Lower leg skin (tissue), 2 donors: ENCODE data around the genes ANKRD42 and CREBZF.

GRCh38 chr11:78168123-78168477 lies 20.3 kb downstream of the KCTD21 start:
- PRO-cap, result no peak
- RAMPAGE, long total RNA, 2 experiments, result no peak in any of the 2 experiments

DNA sequence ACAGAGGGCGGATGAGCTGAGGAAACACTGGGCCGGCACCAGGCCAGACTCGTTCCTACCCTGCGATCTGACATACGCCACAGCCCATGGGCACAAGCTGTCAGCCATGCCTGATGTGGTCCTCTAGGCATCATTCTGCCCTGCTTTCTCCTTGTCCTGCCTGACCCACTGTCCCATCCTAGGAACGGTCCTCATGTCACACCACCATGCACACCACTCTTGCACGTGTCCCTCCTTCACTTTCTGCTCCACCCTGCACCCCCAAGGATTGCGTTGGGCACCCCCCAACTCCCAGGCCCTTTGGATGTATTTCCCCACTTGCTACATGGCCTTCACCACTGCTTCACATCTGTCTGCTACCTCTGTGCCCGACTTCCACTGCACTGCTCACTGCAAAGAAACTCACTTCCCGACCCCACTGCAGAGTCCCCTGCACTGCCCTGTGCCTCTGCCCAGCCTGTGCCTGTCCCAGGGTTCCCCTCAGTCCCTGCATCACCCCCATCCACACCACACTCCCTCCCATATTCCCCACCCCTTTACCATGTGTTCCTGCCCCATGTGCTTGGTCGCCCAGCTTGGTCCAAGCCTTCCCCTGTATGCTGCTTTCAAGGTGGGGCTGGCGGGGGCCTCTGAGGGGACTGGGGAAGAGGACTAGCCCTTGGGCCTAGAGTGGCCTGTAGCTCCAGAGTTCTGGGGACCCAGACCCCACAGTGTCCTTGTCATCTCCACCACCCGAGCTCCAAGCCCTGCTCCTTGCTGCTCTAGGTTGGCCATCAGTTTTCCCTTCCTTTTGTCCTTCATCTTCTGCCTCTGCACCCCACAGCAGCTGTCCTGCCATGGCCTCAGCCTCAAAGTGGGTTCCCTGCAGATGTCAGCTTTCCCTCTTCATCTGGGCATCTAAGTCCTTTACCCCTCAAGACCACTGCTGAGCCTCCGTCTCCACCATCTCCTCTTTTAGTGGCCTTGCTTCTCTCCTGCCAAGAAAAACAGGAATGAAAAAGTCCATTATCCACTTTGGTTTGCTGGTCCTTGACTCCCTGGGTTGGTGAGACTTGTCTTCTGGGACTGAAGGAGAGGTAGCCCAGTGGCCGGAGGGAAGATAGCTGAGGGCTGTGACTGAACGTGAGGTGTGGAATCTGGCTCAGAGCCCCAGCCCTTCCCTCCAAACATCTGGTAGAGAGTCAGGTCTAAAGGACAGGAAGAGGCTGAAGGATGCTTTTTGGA lies 29.5 kb downstream of the USP35 start:
- PRO-cap, result no peak
- RAMPAGE, long total RNA, 2 experiments, result no peak in any of the 2 experiments

DNA sequence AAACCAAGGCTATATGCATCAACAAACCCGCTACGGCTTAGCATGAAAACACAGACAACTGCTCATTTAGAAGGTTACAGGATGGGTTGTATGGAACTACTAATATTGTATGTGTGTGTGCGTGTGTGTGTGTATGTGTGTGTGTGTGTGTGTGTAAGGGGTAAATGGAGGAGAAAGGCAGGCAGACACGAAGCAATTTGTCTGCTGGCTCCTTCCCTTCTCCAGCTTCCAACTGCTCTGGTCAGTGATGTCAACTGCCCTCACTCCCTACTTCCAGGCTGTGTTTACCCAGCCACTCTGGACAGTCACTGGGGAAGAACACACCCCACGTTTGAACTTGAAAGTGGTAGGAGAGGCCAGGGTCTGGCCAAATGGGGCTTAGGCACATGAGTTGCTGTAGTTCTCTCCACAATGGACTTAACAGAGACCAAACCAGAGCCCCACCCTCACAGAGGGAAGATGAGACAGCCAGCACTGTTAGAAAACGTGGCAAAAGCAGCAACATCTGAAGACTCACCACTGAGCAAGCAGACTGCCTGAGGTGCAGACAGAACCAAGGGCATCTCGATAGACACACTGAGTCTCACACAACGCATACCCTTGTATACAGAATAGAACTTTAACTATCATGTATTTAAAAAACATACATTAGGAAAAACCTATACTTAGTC lies 46.9 kb downstream of the GAB2 start:
- PRO-cap, result no peak
- RAMPAGE, long total RNA, 2 experiments, result no peak in any of the 2 experiments

DNA sequence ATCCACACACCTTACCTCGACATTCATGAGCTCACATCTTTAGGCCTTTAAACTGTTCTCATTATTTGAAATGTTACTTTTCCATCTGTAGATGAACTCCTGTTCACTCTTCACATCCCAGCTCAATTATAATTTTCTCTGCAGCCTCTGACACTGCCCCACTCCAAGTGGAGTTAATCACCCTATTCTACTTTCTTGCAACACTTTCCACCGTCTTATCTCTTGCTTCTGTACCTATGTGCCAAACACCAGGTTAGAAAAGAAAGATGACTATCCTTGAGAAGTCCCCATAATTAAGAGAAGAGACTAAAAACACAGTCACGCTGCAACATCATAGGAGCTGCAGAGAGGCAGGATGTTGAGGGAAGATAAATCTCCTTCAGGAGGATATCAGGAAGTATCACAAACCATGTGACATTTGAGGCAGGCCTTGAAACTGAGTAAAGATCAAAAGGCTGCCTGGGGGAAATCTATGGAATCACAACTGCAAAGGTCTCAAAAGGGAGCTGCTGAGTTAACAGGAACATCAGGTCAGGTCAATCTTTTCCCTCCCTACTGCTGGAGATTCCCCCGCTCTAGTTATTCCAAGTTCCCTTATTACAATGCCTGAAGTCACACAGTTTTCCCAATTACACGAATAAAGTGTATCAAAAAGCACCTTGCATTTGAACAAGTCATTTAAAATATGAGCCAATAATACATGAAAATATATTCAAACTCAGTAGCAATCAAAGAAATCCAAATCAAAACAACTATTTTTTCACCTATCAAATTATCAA lies 24.7 kb downstream of the GAB2 start:
- PRO-cap, result no peak
- RAMPAGE, long total RNA, 2 experiments, result no peak in any of the 2 experiments

DNA sequence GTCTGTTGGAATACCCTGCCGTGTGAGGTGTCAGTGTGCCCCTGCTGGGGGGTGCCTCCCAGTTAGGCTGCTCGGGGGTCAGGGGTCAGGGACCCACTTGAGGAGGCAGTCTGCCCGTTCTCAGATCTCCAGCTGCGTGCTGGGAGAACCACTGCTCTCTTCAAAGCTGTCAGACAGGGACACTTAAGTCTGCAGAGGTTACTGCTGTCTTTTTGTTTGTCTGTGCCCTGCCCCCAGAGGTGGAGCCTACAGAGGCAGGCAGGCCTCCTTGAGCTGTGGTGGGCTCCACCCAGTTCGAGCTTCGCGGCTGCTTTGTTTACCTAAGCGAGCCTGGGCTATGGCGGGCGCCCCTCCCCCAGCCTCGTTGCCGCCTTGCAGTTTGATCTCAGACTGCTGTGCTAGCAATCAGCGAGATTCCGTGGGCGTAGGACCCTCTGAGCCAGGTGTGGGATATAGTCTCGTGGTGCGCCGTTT lies 108.4 kb upstream of the NARS2 start:
- PRO-cap, result no peak
- RAMPAGE, long total RNA, 2 experiments, result no peak in any of the 2 experiments

- PRO-cap, result no peak
- RAMPAGE, long total RNA, 2 experiments, result no peak in any of the 2 experiments
Observed at GRCh38 chr11:79066767-79067456, 373.9 kb downstream of the TENM4 start.

- PRO-cap, result no peak
- RAMPAGE, long total RNA, 2 experiments, result no peak in any of the 2 experiments
Observed at GRCh38 chr11:79438273-79438526, 2.6 kb downstream of the TENM4 start.

GRCh38 chr11:79439182-79439977 lies 1.4 kb downstream of the TENM4 start:
- PRO-cap, result unidirectional peak, minus-strand start at chr11:79439281
- RAMPAGE, long total RNA, 2 experiments, result no peak in any of the 2 experiments

- PRO-cap, result no peak
- RAMPAGE, long total RNA, 2 experiments, result no peak in any of the 2 experiments
Observed at GRCh38 chr11:82155613-82156067, 578.0 kb downstream of the FAM181B start.

DNA sequence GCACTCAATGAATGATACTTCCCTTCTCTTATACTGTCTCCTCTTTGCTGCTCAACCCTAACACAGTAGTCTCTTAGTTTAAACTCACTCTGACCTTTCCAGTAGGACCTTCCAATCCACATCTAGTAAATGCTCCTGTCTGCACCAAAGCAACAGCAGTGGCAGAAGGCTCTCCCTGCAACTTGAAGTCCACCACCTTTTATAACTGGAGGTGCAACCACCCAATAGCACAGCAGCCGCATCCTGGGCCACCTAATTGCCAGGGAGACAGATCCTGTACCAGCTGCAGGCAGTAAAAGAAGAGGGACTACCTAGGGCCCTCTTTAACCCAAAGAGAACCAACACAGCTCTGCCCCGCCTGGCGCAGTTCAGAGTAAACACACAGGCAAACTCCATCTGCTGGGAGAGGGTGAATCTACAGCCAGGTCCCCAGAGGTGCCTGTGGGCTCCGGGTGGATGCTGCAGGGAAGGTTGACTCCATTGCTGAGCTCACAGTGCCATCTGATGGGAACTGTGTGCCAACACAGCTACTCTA lies 38.2 kb downstream of the FAM181B start:
- PRO-cap, result no peak
- RAMPAGE, long total RNA, 2 experiments, result no peak in any of the 2 experiments

- PRO-cap, result no peak
- RAMPAGE, long total RNA, 2 experiments, result no peak in any of the 2 experiments
Observed at GRCh38 chr11:82898635-82898996, 1.6 kb downstream of the PRCP start.

- PRO-cap, result no peak
- RAMPAGE, long total RNA, 2 experiments, result no peak in any of the 2 experiments
Observed at GRCh38 chr11:83070110-83070274, 1.7 kb downstream of the RAB30 start.

- PRO-cap, result unidirectional peak, plus-strand start at chr11:83115811
- RAMPAGE, long total RNA, 2 experiments, result no peak in any of the 2 experiments
Observed at GRCh38 chr11:83115453-83116219, 41.3 kb upstream of the PCF11 start.

DNA sequence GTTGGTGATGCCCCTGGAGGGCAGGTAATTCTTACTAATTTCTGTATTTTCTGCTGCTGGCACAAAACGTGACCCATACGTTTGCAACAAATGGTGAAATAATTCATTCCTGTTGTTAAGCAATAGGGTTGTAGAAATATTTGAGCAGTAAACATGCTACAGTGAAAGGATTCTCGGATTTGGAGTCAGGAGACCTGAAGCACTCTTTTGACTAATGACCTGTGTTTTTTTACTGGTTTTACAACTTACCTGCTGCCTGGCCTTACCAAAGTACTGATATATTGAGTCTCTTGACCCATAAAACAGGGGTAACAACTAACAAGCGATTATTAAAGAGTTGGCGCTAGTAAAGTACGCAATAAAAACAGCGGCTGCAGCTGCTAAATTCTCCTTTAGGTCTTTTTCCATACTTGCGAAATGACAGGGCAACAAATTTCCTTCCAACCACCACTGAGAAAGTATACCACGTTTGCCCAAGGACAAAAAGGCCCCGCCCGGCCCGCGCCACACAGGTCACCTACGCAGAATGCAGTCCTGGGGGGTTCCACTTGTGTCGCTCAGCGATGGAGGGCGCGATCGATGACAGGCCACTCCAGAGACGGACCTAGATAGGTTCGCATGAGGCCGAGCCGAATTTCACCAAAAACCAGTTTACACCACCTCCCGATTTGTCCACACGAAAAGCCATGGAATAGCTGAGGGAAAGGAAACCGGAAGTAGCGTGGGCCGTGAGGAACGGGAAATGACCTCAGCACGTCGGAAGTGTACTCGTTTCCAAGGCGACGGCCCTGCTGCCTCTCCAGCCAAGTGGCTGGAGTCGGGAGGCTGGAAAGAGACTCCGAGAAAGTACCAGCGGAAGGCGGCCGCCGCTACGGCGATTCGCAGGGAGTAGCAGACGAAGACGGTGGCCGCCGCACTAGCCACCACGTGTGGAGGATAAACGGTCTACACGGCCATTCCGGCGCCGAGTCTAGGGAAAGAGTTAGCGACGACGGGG lies at the start of gene ANKRD42:
ANKRD42 (plus strand) TSS at position 767 of the 997 bp plus-strand sequence.
- PRO-cap, result bidirectional peak, plus-strand start at position 796 of the sequence, minus-strand start at position 718 of the sequence
- RAMPAGE, long total RNA, 2 experiments, result start-site peak on the plus strand in 2 of 2 experiments, centred at positions 791 to 795 of the sequence, 42 to 178 reads per replicate; start-site peak on the minus strand in 1 of 2 experiments, centred at position 715 of the sequence, 10 reads per replicate

DNA sequence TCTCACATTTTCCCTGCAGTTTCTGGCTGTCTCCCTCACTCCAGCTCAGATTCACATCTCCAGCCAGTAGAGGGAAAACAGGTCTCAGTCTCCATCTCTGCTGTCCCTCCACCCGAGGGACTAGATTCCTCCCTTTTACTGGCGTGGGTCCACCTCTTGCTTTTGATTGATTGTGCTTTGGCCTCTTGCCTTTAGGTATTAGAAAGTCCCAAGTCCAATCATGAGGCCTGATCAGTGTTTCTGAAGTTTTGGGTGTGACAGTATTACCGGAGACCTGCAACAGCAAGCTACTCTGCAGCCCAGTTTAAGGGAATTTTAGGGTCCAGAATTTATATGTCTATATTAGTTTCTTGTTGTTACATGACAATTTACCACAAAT lies 805.1 kb upstream of the CCDC90B start:
- PRO-cap, result no peak
- RAMPAGE, long total RNA, 2 experiments, result no peak in any of the 2 experiments

DNA sequence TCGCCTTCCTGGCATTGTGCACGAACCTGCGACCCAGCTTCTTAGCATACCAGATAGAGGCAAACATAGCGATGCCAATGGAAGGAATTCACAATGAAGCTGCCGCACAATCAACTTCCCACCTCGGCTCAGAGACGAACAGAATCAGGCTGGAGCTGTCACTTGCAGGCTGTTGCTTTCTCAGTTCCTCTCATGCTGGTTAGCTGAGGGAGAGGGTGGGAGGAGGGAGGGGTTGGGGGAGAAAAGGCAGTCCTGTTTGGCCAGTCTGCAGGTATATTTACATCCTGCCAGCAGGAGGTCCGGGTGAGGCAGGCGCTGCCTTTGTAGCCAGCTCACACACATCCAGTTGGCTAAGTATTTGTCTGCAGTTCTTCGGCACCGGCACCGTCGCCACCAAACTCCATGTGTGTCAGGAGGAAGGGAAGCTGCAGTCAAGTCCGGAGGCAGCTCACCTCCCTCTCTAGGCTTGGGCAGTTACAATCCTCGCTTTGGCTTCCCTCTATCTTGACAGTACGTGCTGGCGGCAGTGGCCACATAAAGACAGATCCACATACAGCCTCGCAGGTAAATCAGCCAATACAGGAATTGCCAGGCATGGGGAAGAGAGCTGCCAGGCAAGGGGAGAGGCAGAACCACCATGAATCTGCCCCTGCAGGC lies 1151.4 kb upstream of the CCDC90B start:
- PRO-cap, result no peak
- RAMPAGE, long total RNA, 2 experiments, result no peak in any of the 2 experiments

DNA sequence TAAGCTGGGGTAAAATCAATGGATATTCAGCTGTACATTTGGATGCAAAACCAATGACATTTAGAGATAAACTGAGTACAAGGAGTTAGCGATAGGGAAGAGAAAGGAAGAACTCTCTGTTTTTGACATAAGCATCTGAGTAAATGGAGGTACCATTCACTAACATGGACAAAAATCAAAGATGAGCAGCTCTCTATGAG lies 585.6 kb downstream of the DLG2 start:
- PRO-cap, result unidirectional peak, plus-strand start at position 82 of the sequence
- RAMPAGE, long total RNA, 2 experiments, result no peak in any of the 2 experiments

- PRO-cap, result bidirectional peak, plus-strand start at chr11:85664713, minus-strand start at chr11:85664685; unidirectional peak, minus-strand start at chr11:85665105
- RAMPAGE, long total RNA, 2 experiments, result start-site peak on the minus strand in 2 of 2 experiments, at chr11:85665081-85665132 at its widest, 318 to 1,165 reads per replicate
Observed at GRCh38 chr11:85664545-85665422, at the start of gene CREBZF. TSS of gene CREBZF (minus strand) at chr11:85665129.

DNA sequence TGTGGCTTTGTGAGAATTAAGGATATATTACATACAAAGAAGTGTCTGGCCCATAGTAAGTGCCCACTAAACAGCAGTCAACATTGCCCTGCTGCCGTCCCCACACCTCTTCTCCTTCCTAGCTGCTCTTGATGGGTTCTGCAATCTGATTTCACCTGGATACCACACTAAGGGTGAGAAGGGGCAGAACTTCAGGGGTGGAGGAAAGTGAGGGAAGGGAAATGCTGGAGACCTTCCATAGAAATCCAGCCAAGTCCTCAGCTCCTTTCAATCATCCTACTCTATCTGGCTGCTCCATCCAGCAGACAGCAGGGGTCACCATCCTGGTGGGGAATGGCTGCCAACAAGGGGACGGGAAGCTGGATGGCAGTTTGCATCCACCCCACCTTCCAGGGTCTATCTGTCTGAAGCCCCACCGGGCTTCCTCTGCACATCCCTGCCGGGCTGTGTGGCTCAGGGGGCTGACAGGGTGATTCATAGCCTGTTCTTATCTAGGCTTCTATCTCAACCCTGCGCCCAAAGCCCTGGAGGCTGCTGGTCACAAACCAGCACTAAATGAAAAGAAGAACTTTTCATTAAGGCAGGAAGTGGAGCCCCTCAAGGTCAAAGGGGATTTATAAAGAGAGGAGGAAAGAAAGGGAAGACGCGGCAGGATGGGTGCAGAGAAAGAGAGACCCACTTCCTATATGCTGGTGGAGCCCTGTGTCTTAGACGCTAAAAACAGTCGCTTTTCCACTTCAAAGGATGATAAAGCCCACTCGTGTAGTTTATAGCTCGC lies 1.1 kb downstream of the SYTL2 start:
- PRO-cap, result no peak
- RAMPAGE, long total RNA, 2 experiments, result no peak in any of the 2 experiments

GRCh38 chr11:85952716-85953598 lies 97.8 kb downstream of the CCDC83 start:
- PRO-cap, result no peak
- RAMPAGE, long total RNA, 2 experiments, result no peak in any of the 2 experiments